ENCODE measurements around the gene ZNF286A.

GRCh38 chr17:12023968-12024360 is 3.3 kb downstream of the MAP2K4 start:
- RRBS, result no CpG with 5 or more reads among the region's 3 CpGs
CAGE:
- cytosol, long polyA plus RNA, result no peak
- long polyA plus RNA, result no peak
- nucleus, long polyA plus RNA, result no peak

DNA sequence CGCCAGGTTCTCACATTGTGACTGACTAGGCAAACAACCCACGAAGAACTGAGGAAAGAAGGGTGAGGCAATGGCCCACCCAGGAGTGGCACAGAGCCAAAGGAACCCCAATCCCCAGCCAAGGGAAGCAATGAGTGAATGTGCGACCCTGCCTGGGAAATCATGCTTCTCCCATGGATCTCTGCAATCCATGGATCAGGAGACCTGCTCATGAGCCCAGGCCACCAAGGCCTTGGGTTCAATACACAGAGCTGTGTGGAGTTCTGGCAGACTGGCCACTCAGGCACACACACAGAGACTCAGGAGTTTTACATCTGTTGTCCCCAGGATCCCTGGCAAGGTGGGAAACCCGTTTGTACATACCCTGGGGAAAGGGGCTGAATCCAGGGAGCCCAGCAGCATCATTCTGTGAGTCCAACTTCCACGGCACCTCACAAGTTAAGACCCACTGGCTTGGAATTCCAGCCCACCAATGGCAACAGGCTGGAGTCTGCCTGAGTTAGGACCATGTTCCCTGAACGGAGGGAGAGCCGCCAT is 129.6 kb downstream of the MAP2K4 start:
- RRBS, result no CpG with 5 or more reads among the region's 7 CpGs
CAGE:
- cytosol, long polyA plus RNA, result no peak
- long polyA plus RNA, result no peak
- nucleus, long polyA plus RNA, result no peak

- RRBS, result no CpG with 5 or more reads among the region's 6 CpGs
CAGE:
- cytosol, long polyA plus RNA, result no peak
- long polyA plus RNA, result no peak
- nucleus, long polyA plus RNA, result no peak
Observed at GRCh38 chr17:12744128-12744764, 45.1 kb upstream of the ARHGAP44 start.

DNA sequence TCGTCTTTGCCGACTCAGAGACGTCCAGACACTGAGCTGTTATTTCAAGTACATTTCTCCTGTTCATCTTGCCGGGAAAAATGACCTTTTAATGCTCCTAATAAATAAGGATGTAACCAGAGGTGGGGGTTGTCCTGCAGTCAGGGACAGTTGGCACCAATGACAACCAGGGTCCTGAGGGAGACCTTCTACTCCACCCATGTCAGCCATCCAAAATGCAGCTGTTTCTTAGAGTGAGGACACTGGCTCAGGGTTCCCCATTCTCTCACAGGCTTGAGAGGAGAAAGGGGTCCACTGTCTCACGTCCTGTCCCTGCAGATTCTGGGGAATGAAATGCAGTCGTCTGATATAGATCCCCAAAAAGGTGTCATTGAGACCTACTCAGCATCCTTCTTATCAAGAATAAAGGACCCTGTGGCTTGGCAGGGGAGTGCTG is 28.5 kb downstream of the ELAC2 start:
- RRBS, result no CpG with 5 or more reads among the region's 6 CpGs
CAGE:
- cytosol, long polyA plus RNA, result no peak
- long polyA plus RNA, result no peak
- nucleus, long polyA plus RNA, result no peak

DNA sequence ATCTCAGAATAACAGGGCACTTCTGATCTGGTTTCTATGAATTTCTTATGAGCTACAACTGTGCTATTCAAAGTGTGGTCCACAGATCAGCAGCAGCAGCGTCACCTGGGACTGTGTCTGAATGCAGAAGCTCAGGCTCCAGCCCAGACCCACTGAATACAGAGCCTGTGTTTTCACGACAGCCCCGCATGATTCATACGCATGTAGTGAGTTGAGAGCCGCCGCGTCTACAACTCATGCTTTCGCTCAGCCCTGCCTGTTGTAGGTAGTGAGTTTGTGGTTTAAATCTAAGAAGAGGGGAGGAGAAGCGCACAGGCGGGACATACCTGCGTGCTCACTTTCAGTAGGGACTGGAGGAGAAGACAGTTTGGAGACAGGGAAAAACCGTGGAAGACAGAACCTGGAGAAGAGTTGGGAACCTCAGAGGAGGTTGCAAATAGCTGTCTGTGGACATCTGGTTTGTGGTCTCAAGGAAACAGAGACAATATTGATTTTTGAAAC is 28.6 kb upstream of the ELAC2 start:
- RRBS, result no CpG with 5 or more reads among the region's 12 CpGs
CAGE:
- cytosol, long polyA plus RNA, result no peak
- long polyA plus RNA, result no peak
- nucleus, long polyA plus RNA, result no peak

DNA sequence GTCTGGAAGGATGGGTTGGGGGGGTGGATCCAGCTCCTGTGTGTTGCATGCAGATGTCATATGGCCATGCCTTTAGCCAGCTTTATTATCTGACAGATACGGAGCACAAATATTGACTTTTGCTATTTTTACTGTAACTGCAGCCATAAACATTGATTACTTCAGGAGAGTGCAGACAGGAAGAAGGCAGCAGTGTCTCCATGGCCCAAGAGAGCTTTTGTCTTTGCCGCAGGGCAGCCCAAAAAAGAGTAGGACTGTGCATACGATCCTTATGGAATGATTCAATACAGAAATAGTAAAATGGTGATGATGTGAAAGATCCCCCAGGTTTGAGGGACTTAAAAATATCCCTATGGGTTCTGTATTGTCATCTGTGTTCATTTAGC is 279.5 kb upstream of the ELAC2 start:
- RRBS, result no CpG with 5 or more reads among the region's 3 CpGs
CAGE:
- cytosol, long polyA plus RNA, result no peak
- long polyA plus RNA, result no peak
- nucleus, long polyA plus RNA, result no peak

DNA sequence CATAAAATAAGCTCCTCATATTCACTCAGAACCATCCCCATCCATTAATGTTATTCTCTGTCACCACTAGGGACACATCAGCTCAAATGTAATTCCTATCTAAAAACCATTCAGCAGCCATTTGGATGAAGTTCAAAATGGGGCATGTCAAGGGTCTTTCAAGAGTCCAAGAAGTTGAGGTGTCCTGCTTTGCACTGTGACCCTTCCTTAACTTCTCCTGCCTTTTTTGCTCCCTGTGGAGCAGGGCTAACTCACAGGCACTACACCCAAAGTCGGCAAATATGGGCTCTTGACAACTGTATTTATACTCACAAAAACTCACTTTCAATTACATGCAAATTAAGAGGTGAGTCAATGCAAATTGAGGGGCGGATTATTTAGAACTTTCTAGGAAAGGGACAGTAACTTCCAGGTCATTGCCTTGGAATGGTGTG is 128.3 kb upstream of the COX10 start:
- RRBS, result no CpG with 5 or more reads among the region's 2 CpGs
CAGE:
- cytosol, long polyA plus RNA, result no peak
- long polyA plus RNA, result no peak
- nucleus, long polyA plus RNA, result no peak

GRCh38 chr17:14200870-14201572 is 35.6 kb downstream of the CDRT15 start:
- RRBS, result no CpG with 5 or more reads among the region's 4 CpGs
CAGE:
- cytosol, long polyA plus RNA, result no peak
- long polyA plus RNA, result no peak
- nucleus, long polyA plus RNA, result no peak

DNA sequence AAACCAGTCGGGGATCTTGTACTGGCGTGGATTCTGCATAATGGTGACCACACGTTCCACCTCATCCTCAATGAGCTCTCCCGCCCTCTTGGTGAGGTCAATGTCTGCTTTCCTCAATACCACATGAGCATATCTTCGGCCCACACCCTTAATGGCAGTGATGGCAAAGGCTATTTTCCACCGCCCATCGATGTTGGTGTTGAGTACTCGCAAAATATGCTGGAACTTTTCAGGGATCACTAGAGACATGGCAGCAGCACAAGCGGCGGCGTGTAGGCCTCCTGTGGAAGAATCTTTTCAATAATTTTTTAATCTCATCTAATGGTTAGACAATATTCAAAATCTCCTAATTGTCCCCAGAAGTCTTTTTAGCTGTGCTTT is 404.4 kb downstream of the HS3ST3B1 start:
- RRBS, result no CpG with 5 or more reads among the region's 11 CpGs
CAGE:
- cytosol, long polyA plus RNA, result no peak
- long polyA plus RNA, result no peak
- nucleus, long polyA plus RNA, result no peak

GRCh38 chr17:15113112-15113504 is 152.0 kb downstream of the PMP22 start:
- RRBS, result no CpG with 5 or more reads among the region's 9 CpGs
CAGE:
- cytosol, long polyA plus RNA, result no peak
- long polyA plus RNA, result no peak
- nucleus, long polyA plus RNA, result no peak

- RRBS, result no CpG with 5 or more reads among the region's 11 CpGs
CAGE:
- cytosol, long polyA plus RNA, result no peak
- long polyA plus RNA, result no peak
- nucleus, long polyA plus RNA, result no peak
Observed at GRCh38 chr17:15346061-15346520, 4.7 kb upstream of the TEKT3 start.

DNA sequence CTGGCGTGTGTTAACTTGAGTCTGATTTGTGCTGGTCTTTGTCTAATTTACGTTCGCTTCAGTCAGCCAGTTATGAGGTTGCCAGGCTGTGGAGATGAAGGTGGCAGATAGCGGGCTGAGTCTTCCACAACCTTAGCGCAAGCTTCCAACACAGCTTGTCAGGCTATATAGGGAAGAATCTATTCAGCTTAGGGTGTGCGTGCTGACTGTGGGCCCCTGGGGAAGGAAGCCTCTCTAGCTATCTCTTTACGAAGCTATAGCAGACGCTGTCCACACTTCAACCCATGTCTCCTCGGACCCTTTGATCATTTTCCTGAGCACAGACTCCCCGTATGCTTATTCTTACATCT is 9.8 kb upstream of the TEKT3 start:
- RRBS, result no CpG with 5 or more reads among the region's 10 CpGs
CAGE:
- cytosol, long polyA plus RNA, result no peak
- long polyA plus RNA, result no peak
- nucleus, long polyA plus RNA, result no peak

- RRBS, result no CpG with 5 or more reads among the region's 14 CpGs
CAGE:
- cytosol, long polyA plus RNA, result no peak
- long polyA plus RNA, result no peak
- nucleus, long polyA plus RNA, result no peak
Observed at GRCh38 chr17:15399035-15399772, 57.8 kb upstream of the TEKT3 start.

DNA sequence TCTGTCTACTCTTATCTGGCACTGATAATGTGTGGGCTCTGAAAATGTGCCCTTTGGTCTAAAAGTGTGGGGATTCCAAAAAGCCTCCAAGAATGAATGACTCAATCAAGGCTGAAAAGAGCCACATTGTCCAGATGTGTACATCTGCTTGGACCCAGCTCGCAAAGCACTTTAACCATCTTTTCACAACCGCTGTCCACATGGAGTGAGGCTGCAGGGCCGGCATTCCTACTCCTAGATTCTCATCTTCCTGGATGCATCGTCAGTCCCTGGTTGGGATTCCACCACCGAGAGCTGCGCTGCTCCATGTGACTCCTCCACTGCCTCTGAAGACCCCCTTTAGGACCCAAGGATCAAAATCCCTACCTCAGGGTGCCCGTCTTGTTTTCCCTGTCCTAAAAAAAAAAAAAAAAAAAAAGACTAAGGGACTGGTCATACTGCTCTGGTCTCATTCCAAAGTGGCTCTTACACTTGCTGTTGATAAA is 34.1 kb downstream of the CDRT4 start:
- RRBS, result no CpG with 5 or more reads among the region's 7 CpGs
CAGE:
- cytosol, long polyA plus RNA, result no peak
- long polyA plus RNA, result no peak
- nucleus, long polyA plus RNA, result no peak

- RRBS, result no CpG with 5 or more reads among the region's 9 CpGs
CAGE:
- cytosol, long polyA plus RNA, result no peak
- long polyA plus RNA, result no peak
- nucleus, long polyA plus RNA, result no peak
Observed at GRCh38 chr17:15447901-15448701, 19.3 kb downstream of the CDRT4 start.

DNA sequence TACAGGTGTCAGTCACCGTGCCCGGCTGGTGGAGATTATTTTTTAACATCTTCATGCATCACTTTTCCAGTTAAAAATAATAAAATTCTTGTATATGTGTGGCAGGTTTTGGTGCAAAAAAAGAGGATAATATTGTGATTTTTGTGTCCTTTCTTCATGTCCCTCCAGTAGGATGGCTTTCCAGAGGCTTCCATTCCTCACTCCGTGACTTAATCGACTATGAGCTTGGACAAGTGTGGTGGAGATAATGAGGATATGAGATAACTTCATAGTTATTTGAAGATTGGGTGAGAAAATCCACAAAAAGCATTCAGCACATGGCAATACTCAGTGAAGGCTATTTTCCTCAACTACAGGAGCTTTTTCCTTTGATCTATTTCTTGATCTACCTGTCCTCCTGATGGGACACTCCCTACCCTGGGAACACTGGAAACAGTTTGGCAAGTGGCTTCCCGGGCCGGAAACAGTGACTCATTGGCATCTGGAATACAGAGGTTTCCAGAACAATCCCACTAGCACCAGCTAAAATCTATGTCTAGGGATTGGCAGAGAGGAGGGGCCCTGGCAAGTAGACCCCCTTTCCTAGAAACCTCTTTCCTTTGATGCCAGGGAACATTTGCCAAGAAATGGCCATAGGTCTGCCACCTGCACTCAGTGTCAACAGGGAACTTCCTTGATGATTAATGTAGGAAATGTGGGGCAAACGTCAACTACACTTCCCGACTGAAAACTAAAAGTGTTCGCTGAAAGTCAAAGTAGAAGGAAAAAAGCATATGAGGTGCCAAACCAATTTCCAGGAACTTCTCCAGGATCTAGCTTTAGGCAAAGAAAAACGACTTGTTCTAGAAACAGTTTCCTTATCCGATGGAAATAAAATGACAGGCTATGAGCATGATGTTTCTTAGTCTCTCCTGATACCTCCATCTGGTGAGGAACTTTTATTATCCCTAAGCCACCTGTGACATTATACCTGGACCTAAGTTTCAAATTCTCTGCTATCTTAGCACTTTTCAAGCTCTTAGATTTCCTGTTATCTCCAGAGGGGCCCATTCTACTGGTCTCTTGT is 30.4 kb upstream of the FBXW10B start:
- RRBS, result no CpG with 5 or more reads among the region's 11 CpGs
CAGE:
- cytosol, long polyA plus RNA, result no peak
- long polyA plus RNA, result no peak
- nucleus, long polyA plus RNA, result no peak

- RRBS, result no CpG with 5 or more reads among the region's 74 CpGs
CAGE:
- cytosol, long polyA plus RNA, result no peak
- long polyA plus RNA, result no peak
- nucleus, long polyA plus RNA, result no peak
Observed at GRCh38 chr17:15699209-15700506, at the start of gene ZNF286A. Gene ZNF286A, plus strand, starts transcription at chr17:15699752.

DNA sequence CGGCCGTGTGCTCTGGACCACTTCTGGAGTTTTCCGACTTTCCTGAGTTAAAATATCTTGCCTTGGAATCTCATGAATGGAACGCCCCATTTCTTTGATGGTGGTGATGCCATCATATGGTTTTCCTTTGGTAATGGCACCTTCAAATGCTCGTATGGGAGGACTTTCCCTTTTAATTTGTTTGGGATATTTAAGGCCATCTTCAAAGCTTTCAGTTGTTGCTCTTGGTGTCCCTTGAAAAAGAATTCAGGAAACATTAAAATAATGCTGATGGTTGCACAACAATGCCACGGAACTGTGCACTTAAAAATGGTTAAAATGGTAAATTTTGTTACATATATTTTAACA is 71.8 kb downstream of the TTC19 start:
- RRBS, result no CpG with 5 or more reads among the region's 6 CpGs
CAGE:
- cytosol, long polyA plus RNA, result no peak
- long polyA plus RNA, result no peak
- nucleus, long polyA plus RNA, result no peak

DNA sequence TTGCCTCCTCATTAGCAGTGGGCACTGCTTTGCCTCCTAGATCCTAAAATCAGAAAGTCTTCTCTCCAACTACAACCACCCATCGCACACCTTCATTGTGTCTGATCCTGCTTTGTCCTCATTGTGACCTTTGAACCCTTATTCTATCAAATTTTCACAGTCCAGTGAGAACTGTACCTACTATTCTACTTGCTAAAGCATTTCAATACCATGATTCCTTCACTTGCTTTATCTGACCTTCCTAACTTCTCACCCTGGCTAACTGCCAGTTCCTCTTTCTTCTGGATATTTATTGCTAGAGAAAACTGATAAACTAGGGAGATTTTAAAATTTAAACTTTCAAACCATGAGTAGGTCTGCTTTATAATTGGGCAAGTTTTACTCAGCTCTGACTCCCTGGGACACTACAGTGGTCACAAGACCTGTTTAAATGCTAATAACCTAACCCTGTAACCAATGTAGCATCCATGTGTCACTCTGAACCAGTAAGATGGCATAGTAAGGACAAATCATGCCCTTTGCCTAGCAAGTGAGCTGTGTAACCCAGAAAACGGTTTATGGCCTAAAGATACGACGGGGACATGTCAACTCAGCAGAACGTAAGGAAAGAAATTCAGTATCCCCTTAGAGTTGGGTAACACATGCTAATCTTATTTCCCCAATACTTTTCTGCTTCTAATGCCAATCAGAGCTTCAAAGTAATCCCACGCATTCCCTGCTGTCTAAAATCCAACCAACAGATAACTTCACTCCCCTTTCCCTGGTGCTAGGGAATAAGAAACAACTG is 85.9 kb downstream of the NCOR1 start:
- RRBS, result no CpG with 5 or more reads among the region's 6 CpGs
CAGE:
- cytosol, long polyA plus RNA, result no peak
- long polyA plus RNA, result no peak
- nucleus, long polyA plus RNA, result no peak

DNA sequence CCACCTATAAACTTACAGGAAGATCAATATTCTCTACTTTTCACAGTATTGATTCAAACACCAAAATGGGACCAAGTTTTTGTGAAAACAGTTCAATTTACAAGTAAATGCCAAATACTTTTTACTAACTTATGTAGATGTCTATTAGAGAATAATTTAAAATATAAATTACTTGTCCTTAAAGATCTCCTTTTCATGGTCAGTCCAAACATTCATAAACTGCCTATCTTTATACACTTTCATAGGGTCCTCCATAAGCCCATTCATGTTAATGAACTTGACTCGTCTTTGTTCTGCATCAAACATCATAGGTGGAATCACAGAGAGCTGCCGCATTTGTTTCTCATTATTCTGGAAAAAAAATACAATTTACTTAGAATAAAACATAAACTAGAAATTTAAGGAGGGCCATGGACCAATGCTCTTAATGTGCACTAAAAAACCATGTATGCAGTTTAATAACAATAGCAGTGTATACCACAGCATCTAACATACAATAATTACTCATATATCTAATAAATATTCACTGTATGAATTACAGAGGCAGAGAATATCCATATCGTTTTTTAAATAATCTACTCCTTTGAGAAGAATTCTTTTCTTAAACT is 76.4 kb downstream of the NCOR1 start:
- RRBS, result no CpG with 5 or more reads among the region's 3 CpGs
CAGE:
- cytosol, long polyA plus RNA, result no peak
- long polyA plus RNA, result no peak
- nucleus, long polyA plus RNA, result no peak